Endodermal cell (in vitro differentiated cells): ENCODE data around the genes CXCL14 and IL9.

GRCh38 chr5:135263335-135263671 is 135.7 kb downstream of the MACROH2A1 start:
- PRO-cap: no peak

DNA sequence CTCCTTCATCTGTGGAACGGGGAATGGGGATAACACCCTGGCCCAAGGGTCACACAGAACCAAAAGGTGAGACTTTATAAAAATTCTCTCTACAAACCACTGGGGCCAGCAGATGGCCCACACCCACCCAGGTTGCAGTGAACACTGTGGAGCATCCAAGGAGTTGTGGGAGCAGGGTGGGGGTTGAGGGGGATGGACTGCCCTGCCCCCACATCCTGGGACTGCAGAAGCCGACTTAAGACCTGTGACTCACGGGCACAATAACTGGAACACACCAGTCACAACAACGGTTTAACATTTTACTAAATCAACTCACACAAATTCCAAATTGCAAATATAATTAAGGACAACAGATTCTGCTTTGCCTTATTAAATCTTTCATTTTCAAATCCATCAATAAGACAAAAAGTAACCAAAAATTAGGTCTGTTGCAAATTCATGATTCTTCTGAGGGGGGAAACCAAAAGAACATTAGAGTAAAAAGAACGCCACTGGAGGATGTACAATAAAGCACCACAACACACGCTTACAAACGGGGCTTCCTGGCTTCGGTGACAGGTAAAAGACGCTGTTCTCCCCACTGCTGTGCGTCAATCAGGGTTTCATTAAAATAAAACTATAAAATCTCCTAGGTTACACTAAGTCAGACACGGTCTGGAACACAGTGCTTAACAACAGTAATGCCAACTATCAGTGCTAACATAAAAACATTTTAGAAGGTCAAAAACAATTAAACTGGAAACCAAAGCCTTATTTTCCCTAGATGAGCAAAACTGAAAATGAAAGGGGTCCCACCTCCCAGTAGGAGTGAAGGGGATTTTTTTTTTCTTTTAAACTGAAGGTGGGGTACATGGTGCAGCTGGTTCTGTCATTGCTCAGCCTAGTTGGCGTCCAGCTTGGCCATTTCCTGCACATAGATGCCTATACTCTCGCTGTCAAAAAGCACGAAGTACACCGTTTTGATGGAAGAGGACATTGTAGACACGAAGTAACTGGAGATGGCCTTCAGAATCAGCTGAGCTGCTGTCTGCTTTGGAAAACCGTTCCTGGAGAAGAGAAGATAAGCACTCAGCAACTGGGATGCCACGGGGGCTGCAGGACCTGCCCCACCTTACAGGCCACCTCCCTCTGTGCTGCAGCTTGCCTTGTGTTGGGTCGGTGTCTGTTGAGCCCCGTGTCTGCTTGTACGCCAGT is 64.5 kb downstream of the MACROH2A1 start:
- PRO-cap: no peak

DNA sequence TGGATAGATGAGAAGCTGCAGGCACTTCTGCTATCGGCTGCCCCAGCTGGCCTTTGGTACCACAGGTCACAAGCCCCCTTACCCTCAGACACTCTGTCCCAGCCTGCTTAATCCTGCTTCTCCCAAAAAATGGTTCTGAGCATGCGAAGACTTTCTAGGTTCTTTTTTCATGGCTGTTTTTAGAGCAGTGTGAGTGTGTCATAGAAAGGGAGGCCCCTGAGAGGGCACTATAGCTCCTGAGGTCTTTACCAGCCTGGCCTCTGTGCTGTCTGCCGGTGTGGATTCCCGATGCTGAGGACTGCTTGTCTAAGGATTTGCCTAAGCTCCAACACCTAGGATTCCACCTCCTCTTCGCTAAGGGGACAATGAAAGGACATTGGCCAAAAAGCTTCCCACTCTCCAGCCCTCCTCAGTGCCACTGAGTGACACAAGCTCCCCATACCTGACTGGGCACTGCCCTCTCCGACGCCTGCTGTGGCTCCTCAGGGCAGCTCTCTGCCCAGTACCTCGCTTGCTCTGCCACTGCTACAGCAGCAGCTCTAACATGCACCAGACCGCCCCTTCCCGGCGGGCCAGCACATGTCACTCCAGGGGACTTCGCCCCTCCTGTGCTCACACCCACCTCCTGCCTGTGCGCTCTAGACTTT is 21.2 kb downstream of the MACROH2A1 start:
- PRO-cap: unidirectional peak, minus-strand start at position 271 of the sequence

GRCh38 chr5:135387411-135387916 is 11.6 kb downstream of the MACROH2A1 start:
- PRO-cap: no peak

DNA sequence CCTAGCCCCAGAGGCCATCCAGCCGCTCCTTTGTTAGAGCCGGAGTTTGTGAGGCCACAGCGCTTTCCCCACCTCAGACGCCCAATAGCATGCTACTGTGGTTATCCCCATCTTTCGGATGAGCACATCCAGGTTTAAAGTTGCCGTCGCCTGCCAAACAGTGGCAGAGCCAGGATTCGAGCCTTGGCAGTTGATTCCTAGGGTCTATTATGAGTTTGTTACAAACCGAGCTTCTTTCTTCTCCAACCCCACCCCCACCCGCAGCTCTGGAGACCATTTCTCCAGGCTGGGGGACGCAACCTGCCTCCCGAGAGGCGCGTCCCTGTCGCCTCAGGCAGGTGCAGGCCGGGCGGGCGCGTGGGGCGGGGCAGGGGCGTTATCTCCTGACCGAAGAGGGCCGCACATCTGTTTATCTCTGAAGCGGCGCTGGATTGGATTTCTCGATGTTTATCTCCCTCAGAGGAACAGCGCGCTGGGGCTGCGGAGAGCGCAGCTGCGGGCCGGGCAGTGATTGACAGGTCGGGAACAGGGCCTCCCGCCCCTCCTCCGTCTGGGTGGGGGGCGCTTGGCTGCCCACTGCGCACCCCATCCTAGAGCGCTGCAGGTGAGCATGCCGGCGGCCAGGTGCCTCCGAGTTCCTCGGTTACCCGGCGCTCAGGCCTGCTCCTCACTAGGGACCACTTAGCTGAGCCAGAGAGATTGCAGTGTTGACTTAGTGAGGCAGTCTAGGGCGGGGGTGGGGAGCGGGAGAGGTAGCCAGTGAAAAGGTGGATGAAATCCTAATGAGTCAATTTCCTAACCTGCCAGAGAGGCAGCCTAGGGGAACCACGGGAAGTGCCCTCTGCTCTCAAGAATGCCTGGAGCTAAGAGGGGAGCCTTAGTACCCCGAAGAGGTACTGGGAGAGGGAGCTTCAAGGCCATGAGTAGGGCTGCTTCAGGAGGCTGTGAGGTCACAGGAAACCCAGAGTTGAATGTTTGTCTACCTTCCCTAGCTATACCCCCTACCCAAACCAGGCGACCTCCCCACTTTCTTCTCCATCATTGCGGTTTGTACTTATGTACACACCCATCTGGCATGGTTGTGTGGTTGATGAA is 39.5 kb upstream of the TIFAB start:
- PRO-cap: no peak

GRCh38 chr5:135578589-135579320 is at the start of gene CXCL14:
CXCL14 (minus strand) TSS chr5:135578991.
- PRO-cap: bidirectional peak, plus-strand start at chr5:135579172, minus-strand start at chr5:135579021

- PRO-cap: bidirectional peak, plus-strand start at chr5:135821448, minus-strand start at chr5:135821505; unidirectional peak, minus-strand start at chr5:135821581; bidirectional peak, plus-strand start at chr5:135821783, minus-strand start at chr5:135821581
Measured at GRCh38 chr5:135821230-135821937, 13.1 kb upstream of the SLC25A48 start.

GRCh38 chr5:135895678-135896153 is at the start of gene IL9:
IL9 (minus strand) TSS chr5:135895841.
- PRO-cap: no peak

DNA sequence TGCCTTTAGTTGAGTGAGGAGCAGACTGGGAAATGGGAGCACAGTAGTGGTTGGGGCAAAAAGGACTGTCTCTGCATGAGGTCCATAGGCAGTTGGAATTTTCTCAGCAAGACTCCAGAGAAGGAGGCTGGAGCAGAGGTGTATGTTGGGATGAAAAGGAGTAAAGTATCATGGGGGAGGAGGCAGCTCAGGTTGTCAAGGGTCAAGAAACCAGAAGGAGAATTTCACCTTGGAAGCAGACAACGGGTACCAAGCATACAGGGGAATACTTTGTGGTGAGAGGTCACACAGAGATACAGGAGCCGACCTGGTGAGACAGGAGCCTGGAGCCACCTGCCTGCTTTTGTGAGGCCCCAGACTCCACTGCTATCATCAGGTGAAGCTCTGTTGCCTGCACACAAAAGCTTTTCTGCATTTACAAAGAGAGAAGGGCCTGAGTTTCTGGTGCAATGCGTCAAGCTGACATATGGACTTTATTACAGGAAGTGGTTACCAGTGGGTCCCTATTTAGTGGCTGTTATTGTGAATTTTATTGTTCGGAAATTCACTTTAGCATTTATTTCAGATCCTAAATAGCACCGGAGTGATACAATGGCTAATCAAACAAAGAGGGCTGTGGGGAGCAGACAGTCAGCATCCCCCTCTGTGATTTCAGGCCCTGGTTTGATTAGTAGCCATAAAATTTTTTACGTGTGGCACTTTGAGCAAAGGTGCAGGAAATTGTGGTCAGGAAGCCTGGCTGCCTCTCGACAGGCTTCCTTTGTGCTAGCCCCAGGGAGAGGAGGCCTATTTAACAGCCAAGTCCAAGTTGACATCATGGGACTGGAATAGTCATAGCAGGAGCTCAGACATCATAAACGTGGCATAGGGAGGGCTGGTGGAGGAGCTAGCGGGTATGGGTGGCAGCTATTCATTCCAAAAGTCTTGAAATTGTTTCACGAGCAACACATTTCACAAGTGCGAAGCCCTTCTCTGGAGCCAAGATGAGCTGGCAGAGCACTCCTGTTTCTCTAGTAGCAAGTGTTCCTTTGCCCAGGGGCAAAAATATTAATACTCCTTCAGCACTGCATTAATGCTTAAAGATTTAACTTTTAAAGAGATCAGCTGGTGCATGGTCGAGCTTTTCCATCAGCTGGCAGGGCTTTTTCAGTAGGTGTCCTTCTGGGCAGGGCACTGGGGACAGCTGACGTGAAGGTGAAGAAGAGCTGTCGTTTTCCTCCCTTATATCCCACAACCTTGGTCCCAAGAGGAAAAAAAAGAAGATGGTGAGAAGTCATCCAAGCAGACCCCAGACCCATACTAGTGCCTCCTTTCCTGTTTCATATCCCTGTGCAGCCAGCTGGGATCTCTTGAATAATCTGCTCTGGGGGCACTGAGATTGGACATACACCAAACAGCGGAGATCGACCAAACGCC is 8.4 kb downstream of the TGFBI start:
- PRO-cap: no peak

GRCh38 chr5:137301402-137301793 is 197.7 kb downstream of the SPOCK1 start:
- PRO-cap: no peak

- PRO-cap: no peak
Measured at GRCh38 chr5:137695817-137696486, 39.9 kb downstream of the KLHL3 start.

GRCh38 chr5:137734599-137735220 is 1.2 kb downstream of the KLHL3 start:
- PRO-cap: no peak

DNA sequence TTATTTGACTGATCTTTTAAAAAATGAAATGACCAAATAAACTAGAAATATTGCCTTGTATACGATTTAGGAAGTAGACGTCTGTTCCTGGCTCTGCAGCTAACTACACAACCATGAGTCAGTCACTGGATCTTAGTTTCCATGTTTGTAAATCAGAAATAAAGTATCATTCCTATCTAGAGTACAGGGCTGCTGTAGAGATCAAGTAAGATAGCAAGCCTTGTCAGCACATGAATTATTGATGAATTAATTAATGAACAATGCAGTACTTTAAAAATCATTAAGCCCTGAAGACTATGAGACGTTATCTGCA is 48.1 kb upstream of the HNRNPA0 start:
- PRO-cap: no peak

DNA sequence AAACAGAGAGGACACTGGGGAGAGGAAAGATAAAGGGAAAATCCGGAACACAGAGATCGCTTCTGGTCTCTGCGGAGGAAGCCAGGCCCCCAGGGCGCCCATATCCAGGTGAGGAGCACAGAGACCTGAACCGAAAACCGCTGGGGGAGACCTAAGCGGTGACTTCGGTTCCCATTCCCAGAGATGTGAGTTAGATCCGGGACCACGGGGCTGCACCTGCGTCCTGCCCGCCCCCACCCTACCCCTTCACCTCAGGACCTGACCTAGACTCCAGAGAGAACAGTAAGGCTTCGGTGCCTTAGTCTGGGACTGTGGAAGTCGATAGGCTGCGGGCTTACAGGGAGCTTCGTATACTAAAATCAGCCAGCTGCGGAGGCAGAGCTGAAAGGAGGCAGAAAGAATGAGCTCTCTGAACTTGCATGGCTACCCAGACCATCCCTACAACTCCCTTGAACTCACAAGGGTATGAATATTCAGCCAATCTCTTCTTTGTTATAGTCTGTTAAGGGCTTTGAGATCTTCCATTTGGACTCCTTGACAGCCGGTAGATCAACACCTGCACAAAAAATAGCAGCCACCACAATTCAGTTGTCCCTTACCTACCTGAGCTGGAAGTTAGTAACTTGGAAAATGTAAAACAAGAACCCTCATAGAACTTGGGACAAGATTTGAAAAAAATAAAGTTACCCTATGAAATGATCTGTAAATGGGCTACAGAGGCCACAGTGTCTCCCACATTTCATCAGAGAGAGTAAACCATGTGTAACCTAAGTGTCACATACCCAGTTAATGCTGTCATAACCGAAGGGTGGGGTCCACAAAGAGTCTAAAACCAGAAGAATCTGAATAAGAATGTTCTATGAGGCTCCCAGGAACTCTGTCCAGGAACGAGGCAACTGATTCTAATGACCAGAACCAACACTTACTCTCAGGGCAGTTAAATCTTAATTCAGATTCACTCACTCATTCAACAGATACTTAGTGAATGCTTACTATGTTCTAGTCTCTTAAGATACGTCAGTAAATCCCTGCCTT is 752 bp upstream of the FAM13B start:
- PRO-cap: bidirectional peak, plus-strand start at position 180 of the sequence, minus-strand start at position 164 of the sequence; bidirectional peak, plus-strand start at position 266 of the sequence, minus-strand start at position 272 of the sequence; unidirectional peak, minus-strand start at position 467 of the sequence

DNA sequence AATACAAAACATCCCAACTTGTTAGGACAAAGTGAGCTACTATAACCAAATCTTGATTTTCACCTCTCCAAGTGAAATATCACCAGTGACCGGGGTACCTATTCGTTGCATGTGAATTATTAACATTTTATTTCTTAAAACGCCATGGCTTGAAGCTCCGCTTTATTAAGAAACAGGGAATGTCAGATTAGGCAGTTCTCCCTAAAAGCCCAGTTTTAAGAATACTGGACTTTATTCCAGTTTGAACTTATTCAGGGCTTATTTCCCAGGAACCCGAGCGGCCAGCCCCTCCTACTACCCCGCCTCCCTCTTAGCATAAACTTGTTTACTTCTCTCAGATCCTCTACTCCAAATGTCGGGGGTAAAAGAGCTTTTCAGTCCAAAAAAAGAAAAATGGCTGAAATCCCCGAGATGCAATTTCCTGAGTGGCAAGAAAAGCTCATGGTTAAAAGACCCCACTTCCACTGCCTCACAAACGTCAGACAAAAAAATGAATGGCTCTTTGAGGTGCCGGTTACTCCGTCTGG is 606 bp downstream of the BRD8 start:
- PRO-cap: bidirectional peak, plus-strand start outside the sequence, minus-strand start at position 318 of the sequence

- PRO-cap: no peak
Measured at GRCh38 chr5:138348759-138349186, 3.7 kb upstream of the KDM3B start.

DNA sequence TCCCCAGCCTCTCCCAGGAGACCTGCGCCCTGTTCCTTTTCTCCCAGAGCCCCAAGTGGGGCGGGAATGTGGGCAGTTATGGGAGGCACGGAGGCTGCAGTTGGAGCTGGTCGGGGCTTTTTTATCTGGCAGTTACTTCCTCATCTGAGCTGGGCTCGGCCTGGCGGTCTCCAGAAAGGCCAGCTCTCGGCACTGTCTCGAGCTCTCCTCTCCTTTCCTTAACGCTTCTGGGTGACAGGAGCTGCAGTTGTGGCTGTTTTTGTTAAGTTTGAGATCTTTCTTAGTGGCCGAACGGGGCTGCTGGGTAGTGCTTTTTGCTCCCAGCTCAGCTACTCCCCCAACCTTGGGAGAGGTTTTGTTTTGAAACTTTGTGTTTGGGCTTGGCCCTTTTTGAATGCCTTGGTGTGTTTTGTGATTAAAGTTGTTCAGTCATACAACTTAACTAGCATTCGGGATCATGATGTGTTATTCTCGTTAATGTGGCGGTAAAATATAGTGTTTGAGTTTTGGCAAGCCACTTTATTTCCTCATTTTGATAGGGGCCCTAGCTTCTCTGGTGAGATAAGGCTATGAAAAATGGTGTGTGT is 983 bp downstream of the KDM3B start:
- PRO-cap: bidirectional peak, plus-strand start at position 124 of the sequence, minus-strand start at position 57 of the sequence; bidirectional peak, plus-strand start at position 280 of the sequence, minus-strand start at position 233 of the sequence

- PRO-cap: no peak
Measured at GRCh38 chr5:138369177-138369576, 16.7 kb downstream of the KDM3B start.

DNA sequence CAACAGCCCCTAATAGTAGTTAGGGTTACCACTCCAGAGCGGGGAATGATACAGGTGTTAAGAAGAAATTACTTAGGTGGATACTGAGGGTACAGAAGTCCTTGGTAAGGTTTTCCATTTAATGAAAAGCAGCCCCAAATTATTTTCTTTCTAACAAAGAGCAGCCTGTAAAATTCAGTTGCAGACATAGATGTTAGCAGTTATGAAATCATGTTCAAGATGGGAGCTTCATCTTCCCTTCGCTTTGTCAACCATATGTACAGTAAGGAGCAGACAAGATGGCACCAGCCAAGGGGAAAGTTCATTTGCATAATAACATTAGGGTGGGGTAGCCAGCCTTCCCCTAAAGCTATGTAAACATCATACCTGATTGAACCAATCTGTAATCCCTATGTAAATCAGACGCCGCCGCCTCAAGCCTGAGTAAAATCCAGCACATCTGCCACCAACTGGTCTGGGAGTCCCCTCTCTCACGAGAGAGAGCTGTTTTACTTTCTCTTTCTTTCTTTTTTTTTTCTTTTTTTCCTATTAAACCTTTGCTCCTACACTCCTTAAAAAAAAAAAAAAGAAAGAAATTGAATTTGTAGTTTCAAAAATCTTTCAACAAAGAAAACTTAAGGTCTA is 30.9 kb upstream of the REEP2 start:
- PRO-cap: no peak

DNA sequence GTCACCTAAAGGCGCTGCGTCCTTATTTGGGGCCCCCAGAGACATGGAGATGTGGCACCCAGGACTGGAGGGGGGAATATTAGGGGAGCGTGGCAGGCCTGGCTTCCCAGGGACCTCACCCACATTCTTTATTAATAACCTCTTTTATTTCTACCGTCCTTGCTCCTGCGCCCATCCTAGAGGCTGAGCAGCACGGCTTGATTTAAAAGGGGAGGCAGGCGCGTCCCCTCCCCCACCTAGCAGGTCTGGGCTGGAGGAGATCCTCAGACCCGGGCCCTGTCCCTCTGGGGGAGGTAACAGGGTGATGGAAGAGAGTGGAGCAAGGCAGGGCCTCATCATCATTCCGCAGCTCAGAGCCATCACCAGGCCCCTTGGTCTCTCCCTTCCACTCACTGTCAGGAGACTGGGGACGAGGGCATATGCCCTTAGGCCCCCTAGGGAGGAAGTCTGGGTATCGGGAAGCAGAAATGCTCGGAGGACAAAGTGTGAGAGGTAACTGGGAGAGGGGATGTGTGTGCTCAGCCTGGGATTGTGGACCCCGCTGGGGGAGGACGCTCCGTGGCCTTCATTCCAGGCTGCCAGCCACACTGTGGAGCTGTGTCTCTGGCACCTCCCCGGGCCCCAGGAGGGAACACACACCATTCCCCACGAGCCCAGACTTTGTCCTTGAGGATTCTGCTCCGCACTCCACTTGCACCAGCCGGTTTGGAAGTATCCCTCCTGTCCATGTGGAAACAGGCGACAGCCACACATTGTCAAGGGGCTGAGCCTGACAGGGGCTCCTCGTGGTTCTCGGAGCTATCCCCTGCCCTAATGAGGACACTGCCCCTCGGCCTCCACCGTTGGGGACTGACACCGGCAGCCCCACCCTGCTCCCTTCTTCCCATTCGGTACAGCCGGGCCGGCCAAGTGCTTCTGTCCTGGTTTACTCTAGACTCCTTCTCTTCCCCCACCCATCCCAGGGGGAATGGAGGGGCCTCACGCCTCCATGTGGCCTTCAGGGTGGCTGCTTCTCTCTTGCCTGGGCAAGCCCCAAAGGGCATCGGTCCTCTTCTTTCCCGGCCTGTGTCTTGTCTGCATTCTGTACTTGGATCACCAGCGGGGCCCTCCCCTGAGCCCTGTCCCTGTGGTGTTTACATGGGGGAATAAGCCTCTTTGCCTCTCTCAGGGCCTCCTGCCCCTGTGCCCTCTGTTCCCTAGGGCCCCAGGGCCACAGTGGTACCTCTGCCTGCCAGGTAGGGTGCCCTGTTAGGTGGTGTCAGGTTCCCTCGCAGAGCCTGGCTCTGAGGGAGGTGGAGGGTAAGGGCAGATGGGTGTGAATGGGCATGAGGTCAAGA is 946 bp downstream of the REEP2 start:
- PRO-cap: no peak